SK-N-DZ (cell line): Measurements from ENCODE around the gene BBIP1.

GRCh38 chr10:110821331-110821947 lies 50.3 kb upstream of the PDCD4 start:
RAMPAGE:
- cytosol, long total RNA, result no peak
- nucleus, long total RNA, result no peak

RAMPAGE:
- cytosol, long total RNA, result no peak
- nucleus, long total RNA, result no peak
Observed at GRCh38 chr10:110823878-110824563, 47.7 kb upstream of the PDCD4 start.

DNA sequence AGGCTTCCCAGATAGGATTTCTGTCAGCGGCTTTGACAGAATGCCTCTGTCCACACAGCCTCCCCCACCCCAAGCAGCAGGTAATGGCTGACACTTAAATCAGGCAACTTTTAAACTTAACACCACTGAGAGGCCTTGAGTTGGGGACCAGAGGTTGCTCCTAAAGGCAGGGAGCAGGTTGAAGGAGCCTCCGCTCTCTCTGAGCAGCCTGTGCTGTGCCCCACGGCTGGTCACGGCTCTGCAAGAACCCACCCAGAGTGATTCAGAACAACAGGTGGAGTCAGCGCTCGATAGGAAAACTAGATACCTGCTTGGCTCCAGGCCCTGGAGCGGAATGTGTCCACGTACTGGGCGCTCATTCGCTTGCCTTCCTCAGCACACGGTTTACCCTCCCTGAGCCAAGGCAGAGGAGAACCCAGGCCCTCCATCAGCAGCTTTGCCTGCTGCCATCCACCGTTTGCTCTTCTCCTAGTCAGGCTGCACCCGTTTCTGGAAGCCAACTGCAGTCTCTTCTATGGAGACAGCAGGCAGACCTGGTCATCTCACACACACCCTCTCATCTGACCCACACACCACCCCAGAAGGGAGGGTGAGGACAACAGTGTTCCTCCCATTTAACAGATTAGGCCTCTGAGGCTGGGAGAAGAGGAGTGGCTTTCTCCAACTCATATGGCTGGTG lies 37.7 kb upstream of the PDCD4 start:
RAMPAGE:
- cytosol, long total RNA, result no peak
- nucleus, long total RNA, result no peak

DNA sequence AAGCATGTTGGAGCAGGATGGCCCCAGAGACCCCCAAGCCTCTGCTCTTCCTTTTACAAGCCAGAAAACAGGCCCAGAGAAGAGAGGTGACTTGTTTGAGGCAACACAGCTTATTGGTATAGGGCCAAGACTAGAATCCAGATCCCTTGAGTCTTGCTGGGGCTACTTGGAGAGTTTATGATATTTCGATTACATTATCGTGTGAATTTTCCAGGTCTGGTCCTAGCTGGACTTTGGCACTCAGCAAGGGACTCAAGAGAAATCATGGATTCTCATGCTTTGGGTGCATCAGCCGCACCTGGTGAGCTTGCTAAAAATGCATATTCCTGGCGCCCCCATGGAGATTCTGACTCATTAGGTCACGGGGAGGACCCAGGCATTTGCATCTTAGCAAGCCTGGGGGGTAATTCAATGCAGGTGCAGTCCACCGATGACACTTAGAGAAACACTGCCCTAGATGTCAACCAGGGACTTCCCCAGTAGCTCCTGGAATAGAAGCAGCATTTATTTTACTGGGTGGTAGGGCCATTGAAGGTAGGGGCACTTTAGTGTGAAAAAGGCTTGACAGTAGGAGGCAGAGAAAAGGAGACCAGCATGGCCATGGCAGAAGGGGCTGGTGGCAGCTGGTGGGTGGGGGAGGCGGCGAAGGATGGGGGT lies 30.0 kb upstream of the PDCD4 start:
RAMPAGE:
- cytosol, long total RNA, result no peak
- nucleus, long total RNA, result no peak

RAMPAGE:
- cytosol, long total RNA, result no peak
- nucleus, long total RNA, result no peak
Observed at GRCh38 chr10:110859693-110860327, 11.9 kb upstream of the PDCD4 start.

GRCh38 chr10:110867520-110867903 lies 4.2 kb upstream of the PDCD4 start:
RAMPAGE:
- cytosol, long total RNA, result no peak
- nucleus, long total RNA, result no peak

GRCh38 chr10:110873066-110873632 lies 1.4 kb downstream of the PDCD4 start:
RAMPAGE:
- cytosol, long total RNA, result no peak
- nucleus, long total RNA, result no peak

DNA sequence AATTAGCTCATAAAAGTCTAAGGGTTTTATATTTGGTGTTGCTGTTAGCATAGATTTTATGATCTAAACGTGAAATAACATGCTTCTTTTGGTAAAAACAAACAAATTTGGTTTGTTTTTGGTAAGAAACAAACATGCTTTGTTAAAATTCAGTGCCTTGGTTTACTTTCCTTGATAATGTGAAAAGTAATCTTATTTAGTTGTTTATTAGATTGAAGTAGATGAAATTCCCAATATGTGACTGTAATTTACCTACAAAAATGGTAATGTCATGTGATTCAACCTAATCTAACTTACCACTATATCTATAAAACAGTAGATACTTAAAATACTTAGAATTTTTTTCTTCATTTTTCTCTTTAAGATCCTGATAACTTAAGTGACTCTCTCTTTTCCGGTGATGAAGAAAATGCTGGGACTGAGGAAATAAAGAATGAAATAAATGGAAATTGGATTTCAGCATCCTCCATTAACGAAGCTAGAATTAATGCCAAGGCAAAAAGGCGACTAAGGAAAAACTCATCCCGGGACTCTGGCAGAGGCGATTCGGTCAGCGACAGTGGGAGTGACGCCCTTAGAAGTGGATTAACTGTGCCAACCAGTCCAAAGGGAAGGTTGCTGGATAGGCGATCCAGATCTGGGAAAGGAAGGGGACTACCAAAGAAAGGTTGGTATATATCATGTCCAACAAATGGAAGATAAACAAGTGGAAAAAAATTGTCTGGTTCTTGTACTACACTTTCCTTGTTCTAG lies 9.3 kb downstream of the PDCD4 start:
RAMPAGE:
- cytosol, long total RNA, result no peak
- nucleus, long total RNA, result no peak

RAMPAGE:
- cytosol, long total RNA, result start-site peak on the minus strand at chr10:110919145-110919202, 1,406 and 1,332 reads in 2 replicates
- nucleus, long total RNA, result start-site peak on the minus strand at chr10:110919156-110919177, 297 and 75 reads in 2 replicates
Observed at GRCh38 chr10:110919083-110919407, at the start of gene BBIP1. BBIP1 (minus strand) TSS chr10:110919180.

DNA sequence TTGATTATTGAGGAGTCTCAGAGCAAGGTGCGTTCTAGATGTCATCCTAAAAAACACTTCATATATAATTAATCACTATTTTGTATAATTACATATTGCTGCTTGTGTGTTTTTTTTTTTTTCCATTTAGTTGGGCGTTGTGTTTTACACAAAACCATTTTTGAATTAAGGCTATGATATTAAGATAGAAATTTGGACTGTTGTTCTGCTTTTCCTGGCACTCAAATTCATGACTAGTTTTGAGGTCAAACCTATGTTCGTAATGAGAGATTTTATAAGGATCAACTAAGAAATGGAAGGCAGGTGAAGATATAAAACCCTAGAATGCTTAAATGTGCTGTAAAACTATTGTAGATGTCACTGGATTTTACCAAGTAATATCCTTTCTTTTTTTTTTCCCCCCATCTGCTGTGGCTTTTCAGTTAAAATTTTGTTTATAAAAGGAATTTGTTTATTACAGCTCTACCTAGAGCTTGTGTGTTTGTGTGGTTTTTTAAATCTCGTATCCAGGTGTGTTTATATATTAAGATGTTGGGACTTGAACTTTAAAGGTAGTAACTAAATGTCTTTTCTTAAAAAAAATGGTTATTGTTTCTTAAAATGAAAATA lies 63.5 kb upstream of the ADRA2A start:
RAMPAGE:
- cytosol, long total RNA, result no peak
- nucleus, long total RNA, result no peak

DNA sequence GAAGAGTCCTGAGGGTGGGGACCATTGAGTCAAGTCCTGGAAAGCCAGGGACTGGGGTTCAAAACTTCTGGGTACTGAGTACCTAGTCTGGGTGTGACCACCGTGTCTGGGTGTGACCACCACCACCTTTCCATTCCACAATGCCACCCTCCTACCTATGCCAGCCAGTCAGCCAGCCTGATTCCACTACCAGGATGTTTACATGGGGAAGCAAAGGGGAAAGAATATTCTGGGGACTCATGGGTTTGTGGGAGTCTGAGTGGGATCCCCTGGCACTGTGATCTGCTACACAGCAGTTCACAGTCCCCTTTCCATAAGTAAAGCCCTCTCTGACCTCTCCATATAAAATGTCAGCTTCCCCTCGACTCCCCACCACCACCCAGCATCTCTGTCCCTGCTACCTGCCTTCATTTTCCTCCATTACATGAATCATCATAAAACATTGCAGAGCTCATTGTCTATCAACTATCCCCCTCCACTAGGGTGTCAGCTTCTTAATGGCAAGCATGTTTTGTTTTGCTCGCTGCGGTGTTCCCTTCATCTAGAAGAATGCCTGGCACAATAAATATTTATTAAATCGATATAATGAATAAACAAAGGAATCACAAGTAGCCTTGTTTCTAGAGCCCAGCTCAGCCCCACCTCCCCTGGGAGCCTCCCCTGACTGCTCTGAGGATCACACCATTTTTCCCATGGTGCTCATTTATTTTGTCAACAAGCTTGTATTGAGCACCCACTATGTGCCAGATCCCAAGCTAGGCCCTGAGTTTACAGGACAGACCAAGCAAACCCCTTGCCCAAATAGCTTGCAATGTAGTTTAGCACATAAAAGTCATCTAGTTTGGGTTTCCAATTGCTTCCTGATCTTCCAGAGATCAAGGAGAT lies 42.0 kb upstream of the GPAM start:
RAMPAGE:
- cytosol, long total RNA, result no peak
- nucleus, long total RNA, result no peak

DNA sequence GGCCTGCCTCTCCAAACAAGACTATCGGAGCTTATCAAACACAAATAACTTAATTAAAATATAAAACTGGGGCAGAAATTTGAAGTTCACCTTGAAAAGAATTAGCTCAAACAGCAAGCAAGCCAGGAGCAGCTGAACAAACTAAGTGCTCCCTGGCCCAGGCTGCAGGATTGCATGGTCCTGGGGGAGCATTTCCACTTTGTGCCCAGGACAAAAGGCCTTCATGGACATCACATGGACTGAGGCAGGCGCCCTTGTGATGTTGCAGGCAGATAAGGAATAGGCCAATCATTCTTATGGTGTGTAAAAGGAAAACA lies 17.5 kb upstream of the TECTB start:
RAMPAGE:
- cytosol, long total RNA, result no peak
- nucleus, long total RNA, result no peak

DNA sequence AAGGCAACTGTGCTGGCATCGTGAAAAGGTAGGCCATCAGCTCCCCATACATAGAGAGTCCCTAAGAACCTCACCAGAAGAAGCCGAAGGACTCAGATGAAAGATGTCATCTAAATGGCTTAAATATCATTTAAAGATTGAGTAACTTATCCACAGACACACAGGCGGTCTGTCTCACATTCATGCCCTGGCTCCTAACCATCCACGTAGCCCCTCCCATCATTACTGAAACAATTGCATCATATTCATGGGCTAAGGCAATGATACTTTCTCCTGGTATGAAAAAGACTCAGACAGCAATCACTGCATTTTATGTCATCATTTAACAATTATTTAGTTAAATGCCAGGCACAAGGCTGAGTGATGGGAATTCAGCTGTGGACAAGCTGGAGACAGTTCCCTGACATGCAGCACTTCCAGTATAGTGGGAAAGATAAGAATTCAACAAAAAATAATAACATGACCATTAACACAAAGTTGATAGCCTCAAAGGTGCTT lies 11.2 kb upstream of the TECTB start:
RAMPAGE:
- cytosol, long total RNA, result no peak
- nucleus, long total RNA, result no peak

DNA sequence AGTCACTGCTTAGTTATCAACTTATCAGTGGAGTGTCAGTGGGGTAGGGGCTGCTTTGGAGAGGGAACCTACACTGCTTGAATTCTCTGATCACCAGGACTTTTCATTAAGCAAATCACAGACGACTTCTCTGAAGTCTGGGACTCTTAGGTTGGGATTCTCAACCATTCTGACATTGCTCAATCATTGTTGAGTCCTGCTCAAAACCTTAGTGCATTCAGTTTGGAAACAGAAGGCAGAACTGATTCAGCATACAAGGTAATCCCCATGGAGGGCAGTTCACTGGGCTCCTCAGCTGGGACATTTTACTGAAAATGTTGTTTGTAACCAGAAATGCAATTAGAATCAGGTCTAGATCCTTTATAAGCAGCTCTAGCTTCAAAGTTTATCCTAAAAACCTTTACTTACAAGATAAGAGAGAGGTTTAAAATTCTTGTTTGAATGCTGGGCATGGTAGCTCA lies 26.1 kb downstream of the TECTB start:
RAMPAGE:
- cytosol, long total RNA, result no peak
- nucleus, long total RNA, result no peak

DNA sequence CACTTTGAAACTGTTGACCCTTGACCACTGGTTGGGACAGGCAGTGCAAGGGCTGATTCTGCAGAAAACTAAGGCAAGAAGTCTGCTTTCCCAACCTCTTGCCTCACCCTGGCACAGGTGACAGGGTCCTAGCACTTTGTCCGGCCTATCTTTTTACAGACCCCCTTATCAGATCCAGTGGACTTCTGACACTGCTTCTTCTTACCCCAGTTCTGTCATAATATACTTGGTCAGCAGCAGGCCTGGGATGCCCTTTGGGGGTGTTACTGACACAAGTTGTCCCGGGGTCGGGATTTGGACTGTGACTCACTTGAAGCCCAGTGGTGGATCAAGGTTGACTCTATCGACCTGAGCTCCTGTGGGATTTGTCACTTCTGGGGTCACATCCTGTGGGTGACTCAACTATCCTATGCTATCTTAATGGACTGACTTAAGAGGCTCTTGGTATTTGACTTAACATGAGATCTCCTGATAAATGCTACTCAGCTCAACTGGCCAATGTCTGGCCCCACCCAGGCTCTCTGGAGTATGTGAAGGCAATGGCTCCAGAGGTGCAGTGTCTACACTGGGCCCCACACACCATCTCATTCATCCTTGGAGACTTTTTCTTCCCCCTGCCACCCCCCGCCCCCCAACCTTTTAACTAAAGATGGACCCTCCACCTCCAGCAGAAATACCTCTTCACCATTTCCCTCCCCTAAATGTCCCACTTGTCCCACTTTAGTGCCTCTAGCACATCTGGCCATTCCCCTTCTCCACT lies 6.1 kb downstream of the ACSL5 start:
RAMPAGE:
- cytosol, long total RNA, result no peak
- nucleus, long total RNA, result no peak

DNA sequence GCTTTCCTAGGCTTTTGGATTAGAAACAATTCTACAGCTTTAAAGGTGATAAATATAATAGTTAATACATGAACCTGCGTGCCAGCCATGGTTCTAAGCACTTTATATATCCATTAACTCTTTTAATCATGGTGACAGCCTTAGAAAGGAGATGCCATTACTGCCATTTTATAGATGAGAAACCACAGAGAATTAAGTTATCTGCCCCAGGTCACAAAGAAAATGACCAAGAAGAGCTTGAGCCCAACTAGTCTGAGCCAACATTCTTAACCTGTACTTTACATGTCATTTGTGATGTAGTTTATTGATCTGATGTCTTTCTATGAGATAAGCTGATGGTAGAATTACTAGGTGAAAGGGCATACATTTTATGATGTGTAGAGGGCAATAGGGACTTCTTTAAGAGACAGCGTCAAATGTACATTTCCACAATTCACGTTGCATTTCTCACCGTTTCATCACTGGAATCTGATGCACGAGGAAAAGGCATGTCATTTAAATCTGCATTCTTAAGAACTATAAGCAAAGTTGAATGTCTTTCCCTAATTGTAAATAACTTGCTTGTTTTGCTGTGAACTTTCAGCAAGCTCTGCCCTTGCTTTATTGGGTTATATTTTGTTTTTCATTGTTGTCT lies 11.3 kb downstream of the ACSL5 start:
RAMPAGE:
- cytosol, long total RNA, result no peak
- nucleus, long total RNA, result no peak

RAMPAGE:
- cytosol, long total RNA, result no peak
- nucleus, long total RNA, result no peak
Observed at GRCh38 chr10:112480164-112480580, 33.2 kb downstream of the VTI1A start.

RAMPAGE:
- cytosol, long total RNA, result no peak
- nucleus, long total RNA, result no peak
Observed at GRCh38 chr10:112773427-112774025, 176.5 kb upstream of the TCF7L2 start.

GRCh38 chr10:112775759-112776634 lies 174.1 kb upstream of the TCF7L2 start:
RAMPAGE:
- cytosol, long total RNA, result no peak
- nucleus, long total RNA, result no peak

DNA sequence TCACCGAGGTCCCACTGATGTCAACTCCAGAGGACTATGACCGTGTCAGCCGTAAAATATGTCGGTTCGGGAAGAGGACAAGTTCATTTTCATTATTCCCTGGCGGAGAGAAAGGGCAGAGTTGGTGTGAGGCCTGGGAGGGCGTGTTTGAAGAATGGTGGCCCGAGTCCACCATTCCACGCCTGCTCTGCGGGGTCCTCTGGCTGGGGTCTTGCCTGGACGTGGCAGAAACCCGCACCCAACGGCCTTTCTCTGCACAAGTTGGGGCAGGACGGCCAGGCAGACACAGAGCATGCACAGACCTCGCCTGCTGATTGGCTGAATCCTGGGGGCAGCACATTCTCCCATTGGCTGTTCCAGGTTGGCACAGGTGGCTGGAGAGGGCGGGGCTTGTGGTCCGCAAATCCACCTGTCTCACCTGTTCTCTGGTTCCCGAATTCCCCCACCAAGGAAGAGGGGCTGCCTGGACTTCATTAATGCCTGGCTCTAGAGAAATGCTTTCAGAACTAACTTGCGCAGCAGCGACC lies 105.0 kb upstream of the TCF7L2 start:
RAMPAGE:
- cytosol, long total RNA, result no peak
- nucleus, long total RNA, result no peak